Left common carotid artery plus branches (tissue), 1 donor: ENCODE measurements around the genes ZNF140 and ANHX.

GRCh38 chr12:132729507-132730530 is 19.2 kb downstream of the PGAM5 start:
- PRO-cap, result no peak

GRCh38 chr12:132801632-132802231 is 26.9 kb downstream of the GOLGA3 start:
- PRO-cap, result no peak

GRCh38 chr12:132827538-132828161 is 1.0 kb downstream of the GOLGA3 start:
- PRO-cap, result no peak

DNA sequence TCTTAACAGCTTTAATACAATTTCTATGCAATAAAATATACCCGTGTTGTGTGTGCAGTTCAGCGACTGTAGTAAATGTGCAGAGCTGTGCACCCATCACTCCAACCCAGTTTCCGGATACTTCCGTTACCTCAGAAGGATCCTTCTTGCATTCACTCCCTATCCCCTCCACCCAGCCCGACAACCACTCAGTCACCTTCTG is 4.0 kb upstream of the GOLGA3 start:
- PRO-cap, result no peak

DNA sequence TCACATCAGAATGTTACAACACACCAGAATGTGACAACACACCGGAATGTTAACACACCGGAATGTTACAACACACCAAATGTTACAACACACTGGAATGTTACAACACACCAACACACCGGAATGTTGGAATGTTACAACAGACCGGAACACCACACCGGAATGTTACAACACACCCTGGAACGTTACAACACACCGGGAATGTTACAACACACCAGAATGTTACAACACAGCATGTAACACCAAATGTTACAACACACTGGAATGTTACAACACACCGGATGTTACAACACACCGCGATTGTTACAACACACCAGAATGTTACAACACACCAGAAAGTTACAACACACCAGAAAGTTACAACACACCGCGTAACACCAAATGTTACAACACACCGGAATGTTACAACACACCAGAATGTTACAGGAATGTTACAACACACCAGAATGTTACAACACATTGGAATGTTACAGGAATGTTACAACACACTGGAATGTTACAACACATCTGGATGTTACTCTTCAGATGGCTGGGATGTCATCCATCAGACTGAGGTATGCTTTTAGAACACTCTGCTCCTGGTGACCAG is 21.1 kb downstream of the CHFR start:
- PRO-cap, result no peak

GRCh38 chr12:132872693-132873508 is 14.5 kb downstream of the CHFR start:
- PRO-cap, result no peak

GRCh38 chr12:132888796-132889540 is 1.6 kb upstream of the CHFR start:
- PRO-cap, result no peak

- PRO-cap, result bidirectional peak, plus-strand start at chr12:133080828, minus-strand start at chr12:133080735
Observed at GRCh38 chr12:133080582-133081358, at the start of gene ZNF140. ZNF140 (plus strand) TSS chr12:133080923.

GRCh38 chr12:133235817-133236016 is at the start of gene ANHX:
ANHX (minus strand) TSS chr12:133235877.
- PRO-cap, result no peak